Measurements from ENCODE around the gene CDCA7L.

GRCh38 chr7:19194167-19194881 is 49.1 kb upstream of the FERD3L start:
- RRBS: no CpG with 5 or more reads among the region's 20 CpGs

DNA sequence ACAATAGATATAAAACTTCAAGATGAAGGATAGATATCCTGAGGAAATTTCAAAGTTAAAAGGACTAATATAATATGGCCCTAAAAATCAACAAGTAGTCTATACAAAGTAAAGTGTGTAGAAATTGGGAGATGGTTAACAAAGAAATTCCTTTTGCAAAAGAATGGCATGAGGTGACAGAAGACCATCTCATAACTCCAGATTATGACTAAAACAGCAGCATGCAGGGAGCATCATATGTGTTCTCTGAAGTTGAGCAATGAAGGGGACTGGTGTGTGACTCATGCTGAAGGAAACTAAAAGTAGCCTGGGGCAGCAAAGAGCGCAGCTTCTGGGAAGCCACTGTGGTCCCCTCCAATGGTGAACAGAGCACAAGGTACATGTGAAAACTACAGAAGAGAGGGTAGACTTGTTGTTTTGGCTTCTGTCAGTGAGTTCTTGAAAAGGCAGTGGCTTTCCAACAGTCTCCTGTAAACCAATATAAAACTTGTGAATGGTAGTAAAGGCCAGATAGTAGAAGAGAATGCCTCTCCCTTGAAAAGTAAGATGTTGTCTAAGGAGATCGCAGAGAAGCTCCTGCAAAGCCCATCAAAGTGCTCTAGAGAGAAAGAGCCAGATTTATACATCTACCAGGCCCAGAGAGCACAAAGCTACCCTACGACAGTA is 133.3 kb downstream of the MACC1 start:
- RRBS: no CpG with 5 or more reads among the region's 3 CpGs

- RRBS: no CpG with 5 or more reads among the region's 4 CpGs
These were observed 102.8 kb downstream of the MACC1 start for GRCh38 chr7:20114184-20115042.

DNA sequence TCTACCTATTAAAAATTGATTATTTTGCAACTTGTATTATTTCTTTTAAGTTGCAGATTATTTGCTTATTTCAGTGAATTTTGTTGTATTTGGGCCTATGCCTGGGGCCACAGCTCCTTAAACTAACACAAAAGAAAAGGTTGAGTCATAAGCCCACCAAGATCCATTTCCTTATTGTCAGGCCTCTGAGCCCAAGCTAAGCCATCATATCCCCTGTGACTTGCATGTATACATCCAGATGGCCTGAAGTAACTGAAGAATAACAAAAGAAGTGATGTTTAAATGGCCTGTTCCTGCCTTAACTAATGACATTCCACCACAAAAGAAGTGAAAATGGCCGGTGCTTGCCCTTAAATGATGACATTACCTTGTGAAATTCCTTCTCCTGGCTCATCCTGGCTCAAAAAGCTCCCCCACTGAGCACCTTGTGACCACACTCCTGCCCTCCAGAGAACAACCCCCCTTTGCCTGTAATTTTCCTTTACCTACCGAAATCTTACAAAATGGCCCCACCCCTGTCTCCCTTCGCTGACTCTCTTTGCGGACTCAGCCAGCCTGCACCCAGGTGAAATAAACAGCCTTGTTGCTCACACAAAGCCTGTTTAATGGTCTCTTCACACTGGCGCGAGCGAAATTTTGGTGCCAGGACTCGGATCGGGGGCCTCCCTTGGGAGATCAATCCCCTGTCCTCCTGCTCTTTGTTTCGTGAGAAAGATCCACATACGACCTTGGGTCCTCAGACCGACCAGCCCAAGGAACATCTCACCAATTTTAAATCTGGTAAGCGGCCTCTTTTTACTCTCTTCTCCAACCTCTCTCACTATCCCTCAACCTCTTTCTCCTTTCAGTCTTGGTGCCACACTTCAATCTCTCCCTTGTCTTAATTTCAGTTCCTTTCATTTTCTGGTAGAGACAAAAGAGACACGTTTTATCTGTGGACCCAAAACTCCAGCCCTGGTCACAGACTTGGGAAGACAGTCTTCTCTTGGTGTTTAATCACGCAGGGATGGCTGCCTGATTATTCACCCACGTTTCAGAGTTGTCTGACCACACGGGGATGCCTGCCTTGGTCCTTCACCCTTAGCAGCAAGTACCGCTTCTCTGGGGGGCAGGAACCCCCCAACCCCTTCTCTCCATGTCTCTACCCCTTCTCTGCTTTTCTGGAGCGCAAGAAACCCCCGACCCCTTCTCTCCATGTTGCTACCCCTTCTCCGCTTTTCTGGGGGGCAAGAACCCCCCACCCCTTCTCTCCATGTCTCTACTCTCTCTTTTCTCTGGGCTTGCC is 96.2 kb downstream of the MACC1 start:
- RRBS: no CpG with 5 or more reads among the region's 21 CpGs

- RRBS: no CpG with 5 or more reads among the region's 3 CpGs
These were observed 22.2 kb downstream of the ITGB8 start for GRCh38 chr7:20352806-20353357.

- RRBS: no CpG with 5 or more reads among the region's 42 CpGs
These were observed 2.4 kb downstream of the SP8 start for GRCh38 chr7:20784333-20784654.

- RRBS: 77% methylated on average over 4 of the region's 34 CpGs
These were observed 4.3 kb upstream of the SP8 start for GRCh38 chr7:20790857-20791429.

DNA sequence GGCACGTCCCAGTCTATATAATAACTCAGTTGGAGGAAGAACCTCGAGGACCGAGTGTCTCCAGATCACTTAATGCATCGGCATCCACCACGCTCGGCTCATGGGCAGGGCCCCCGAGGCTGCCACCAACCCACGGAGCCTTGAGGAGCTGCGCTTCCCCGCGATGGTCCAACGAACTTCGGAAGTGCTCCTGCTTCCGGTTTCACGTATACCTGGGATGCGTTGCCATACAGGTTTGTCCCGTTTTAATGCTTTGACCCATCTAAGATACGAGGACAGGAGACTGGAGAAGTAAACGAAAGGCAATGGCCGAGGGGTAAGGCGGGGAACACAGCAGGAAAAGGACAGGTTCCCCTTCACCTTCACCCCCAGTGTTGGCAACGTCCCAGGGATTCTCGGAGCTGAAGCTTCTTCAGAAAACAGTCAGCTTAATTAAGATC is 10.5 kb upstream of the SP8 start:
- RRBS: no CpG with 5 or more reads among the region's 23 CpGs

DNA sequence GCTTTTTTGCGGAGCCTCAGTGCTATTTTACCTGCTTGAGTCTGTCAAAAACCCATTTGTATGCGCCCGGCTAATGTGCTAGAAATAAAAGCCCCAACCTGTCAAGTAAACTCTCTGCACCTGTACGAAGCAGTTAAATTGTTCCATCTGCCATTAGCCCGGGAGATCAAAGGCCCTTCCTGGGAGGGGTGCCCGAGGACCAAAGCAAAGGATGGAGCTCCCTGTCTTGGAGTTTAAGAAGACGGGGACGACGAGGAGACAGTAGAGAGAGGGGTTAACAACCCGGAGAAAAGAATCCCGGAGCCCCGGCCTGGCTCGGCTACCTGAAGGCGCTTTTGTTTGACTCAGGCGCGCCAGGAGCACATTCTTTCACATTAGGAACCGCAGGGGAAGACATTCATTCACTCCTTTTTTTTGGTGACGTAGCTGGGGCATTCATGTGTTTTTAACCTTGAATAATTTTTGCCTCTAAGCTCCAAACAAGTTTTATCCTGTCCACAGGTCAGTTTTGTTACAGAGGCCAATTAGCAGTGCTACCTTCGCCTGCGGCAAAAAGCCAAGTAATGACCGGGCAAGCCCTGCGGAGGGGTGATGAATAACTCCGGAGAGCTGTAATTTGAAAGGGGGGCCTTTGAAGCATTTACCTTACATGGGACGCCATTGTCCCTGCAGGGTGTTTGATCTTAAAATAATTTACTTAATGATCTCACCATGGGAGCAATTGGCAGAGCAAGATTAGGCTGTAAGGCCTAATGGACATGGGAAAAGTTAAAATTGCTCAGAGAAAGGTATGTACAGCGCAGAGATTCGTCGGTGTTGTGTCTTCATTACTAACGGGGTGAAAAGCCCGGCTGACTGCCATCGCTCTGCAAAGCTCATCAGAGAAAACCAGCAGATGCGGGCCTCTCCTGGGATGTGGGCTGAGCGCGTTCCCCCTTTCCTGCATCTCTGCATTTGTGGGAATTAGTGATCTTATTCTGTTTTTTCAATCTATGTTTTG is 258.0 kb upstream of the SP4 start:
- RRBS: 31% methylated on average over 5 of the region's 33 CpGs

GRCh38 chr7:21617294-21617444 is 74.3 kb downstream of the DNAH11 start:
- RRBS: no CpG with 5 or more reads among the region's 2 CpGs

DNA sequence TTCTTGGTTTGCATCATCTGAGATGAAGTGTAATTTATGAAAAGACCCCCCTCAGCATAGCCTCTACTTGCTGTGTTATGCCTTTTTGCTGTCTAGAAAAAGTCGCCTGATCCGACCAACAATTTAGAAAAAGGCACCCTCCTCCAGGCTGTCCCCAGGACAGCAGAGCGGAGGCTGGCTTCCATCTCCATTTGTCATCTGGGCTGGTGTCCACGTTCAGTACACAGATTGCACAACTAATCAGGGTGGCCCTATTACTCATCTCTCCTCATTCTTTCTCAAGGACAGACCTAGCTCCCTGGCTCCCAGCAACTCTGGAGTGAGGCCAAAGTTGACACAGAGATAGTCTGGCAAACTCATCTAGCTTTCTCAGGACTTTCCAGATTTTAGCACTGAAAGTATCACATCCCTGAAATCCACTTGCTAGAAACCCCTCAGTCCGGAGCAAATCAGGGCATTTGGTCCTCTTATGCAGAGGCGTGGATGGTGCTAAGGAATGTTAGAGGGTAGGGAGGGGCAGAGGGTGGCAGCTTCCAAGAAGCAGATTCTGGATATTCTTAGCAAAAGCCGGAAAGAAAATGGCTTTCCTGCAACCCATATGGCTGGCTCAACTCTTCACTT is 75.1 kb downstream of the DNAH11 start:
- RRBS: no CpG with 5 or more reads among the region's 7 CpGs

DNA sequence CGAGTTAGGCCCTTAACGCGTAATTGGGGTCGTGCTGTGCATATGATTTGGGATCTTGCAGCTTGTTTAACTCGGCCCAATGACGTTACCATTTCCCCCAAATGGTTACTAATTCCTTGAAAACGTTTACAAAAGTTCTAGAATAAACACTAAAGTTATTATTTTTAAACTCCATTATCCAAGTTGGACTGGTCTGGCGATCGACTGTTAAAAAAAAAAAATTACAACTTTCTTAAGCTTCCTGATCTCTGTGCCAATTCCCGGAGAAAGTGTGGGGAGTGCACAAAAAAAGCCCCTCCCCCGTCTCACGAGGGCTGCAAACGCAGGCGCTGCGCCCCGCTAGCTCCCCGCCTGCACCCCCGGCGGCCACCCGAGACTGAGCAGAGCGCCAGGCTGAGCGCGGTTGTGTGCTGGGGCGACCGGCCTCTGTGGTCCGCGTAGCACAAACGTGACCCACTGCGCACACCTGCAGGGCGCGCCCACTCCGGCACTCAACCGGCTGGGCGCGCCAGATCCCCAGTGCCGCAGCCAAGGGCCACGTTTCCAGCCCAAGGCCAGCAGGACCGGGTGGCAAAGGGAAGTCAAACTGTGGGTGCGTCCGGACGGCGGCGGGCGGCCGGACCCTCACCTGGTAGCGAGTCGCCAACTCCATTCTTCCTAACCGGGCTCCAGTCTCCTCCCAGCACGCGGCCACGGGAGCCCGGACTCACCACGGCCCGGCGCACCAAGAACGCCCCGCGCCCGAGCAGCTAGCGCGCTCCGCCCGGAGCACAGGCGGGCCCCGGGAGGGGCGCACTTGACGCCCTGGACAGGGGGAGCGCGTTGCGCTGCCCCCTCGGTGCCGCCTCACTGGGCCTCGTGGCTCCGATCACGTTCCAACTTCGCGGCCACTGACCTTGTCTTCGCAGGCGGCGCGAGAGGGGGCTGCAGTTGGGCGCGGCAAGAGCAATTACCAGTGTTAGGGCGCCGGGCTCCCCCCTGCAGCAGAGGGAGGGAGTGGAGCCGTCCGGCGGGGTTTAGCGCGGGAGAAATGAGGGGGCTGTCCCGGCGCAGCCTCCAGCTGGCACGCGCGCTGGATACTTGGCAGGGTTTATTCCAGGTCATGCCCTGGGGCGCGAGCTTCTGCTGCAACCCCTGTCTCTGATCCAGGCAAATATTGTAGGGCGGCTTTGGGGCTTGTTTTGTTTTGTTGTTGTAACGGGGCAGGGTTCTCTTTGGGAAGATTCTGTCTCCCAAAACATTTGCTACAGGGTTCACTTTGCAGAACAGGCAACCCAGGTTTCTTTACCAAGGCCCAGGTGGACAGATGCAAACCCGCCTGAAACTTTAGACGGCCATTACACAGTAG is at the start of gene CDCA7L:
Gene CDCA7L (minus strand): TSS at position 747 of the 1,348 bp plus-strand sequence.
- RRBS: under 1% methylated on average over 39 of the region's 101 CpGs

DNA sequence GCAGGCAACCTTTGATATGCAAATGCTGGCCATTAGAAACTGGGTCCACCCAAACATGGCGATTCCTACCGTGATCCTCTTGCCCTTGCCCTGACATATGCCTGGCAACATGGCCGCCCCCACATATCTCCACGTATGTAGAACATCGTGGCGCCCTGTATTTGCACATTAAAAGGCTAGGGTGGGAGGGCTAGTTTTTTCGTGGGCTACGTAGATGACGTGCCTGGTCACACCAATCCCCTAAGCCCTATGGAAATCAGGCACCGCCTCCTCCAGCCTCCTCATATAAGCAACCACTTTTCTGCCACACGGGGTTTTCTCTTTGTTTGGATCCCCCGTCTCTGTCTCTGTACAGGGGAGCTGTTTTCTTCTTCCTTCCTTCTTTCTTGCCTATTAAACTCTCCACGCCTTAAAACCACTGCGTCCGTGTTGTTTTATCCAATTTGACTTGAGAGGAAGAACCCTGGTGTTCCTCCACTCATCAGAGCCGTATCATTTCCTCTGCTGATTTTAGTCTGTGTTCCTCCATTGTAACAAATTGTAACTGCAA is 151.1 kb upstream of the CDCA7L start:
- RRBS: no CpG with 5 or more reads among the region's 16 CpGs

DNA sequence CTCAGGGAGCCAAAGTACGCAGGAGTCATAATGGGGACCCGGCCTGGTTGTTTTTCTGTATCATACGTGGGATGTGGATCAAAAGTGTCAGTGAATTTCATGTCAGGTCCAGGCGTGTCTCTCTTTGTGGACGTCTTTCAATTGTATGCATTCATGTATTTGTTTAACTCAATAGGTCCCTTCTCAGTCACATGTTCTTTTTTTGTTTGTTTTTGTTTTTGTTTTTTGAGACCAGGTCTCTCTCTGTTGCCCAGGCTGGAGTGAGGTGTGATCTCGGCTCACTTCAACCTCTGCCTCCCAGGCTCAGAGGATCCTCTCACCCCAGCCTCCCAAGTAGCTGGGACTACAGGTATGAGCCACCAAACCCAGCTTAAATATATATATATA is 158.7 kb upstream of the CDCA7L start:
- RRBS: no CpG with 5 or more reads among the region's 6 CpGs

DNA sequence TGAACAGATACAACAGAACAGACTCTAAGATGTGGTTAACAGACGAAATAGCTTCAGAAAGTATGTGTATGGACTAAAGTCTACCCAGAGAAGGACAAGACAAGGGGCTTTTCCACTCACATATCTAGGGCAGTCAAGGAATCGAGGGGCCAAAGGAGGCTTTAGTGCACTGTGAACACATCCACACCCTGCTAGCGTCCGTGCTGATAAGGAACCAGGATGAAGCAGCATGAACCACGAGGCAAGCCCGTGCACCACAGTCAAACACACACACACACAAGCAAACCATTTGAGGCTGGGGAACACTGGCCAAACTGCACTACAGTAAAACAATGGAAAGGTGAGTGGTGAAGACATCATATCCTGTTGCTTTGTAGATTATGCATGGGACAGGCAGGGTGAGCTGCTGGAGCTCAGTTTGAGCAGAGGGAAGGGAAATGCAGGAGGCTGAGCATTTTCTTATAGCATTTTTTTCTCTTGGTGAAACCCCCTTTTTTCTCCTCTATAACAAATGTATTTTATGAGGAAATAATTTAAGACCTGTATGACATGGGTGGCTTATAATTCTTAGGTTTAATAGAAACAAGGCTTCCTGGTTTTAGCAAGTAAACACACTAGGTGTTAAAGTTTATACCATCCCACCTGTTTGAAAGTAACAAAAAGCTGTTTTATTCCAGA is 177.5 kb upstream of the CDCA7L start:
- RRBS: no CpG with 5 or more reads among the region's 6 CpGs

- RRBS: no CpG with 5 or more reads among the region's 7 CpGs
These were observed 82.1 kb downstream of the RAPGEF5 start for GRCh38 chr7:22274698-22275500.

GRCh38 chr7:22301944-22302269 is 55.0 kb downstream of the RAPGEF5 start:
- RRBS: no CpG with 5 or more reads among the region's 6 CpGs

- RRBS: no CpG with 5 or more reads among the region's 8 CpGs
These were observed 13.4 kb downstream of the RAPGEF5 start for GRCh38 chr7:22343538-22344036.

GRCh38 chr7:22488047-22488444 is 11.9 kb downstream of the STEAP1B start:
- RRBS: no CpG with 5 or more reads among the region's 5 CpGs

DNA sequence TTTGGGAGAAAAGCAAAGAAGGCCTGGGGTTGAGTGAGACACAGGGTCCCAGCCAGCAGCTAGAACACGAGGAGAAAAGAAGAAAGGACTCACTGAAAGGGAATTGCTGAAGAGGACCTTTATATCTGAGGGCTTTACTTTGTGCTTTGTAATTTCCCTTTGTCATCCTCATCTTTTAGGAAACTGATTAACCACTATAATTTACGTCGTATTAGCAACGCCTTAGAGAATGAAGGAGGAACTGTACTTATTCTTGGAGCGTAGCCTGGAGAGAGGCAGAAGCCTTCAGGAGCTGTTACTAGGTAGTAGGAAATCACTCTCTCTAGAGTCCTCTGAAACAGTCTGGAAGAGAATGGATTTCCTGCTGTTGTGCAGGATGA is 101.0 kb upstream of the STEAP1B start:
- RRBS: no CpG with 5 or more reads among the region's 5 CpGs

Measured in GM12892 (cell line).